Measurements from ENCODE around the gene BTBD2.

DNA sequence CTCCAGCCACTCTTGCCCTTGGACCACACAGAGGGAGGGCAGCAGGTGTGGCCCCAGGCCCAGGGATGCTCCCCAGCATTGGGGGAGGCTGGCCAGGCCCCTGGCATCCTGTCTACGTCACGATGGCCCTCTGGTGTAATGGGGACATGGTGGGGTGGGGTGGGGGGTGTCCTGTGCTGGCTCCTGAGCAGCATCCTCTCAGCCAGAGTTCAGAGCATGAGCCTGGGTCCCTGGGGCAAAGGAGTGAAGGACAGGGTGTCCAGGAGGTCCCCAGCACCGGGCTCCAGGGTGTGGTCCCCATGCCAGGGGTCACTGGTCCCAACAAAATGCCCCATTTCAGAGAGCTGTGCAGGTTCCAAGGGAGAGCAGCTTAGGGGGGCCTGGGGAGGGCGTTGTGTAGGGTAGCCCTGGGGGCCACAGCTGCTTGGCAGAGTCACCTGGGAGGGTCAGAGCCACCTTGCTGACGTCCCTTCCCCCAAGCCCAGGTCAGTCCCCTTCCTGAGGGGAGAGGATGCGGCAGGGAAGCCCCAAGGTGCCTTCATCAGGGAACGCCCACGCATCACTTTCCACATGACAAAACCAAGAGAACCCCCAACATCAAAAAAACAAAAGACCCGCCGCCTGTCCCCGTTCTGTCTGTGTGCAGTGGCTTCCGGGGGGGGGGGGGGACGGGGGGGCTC, 5.1 kb upstream of the UQCR11 start:
- PRO-cap, result no peak
- RAMPAGE, long total RNA, result start-site peak on the minus strand centred at position 361 of the sequence, 76 bp wide, 14 reads

- PRO-cap, result no peak
- RAMPAGE, long total RNA, result no peak
Measured at GRCh38 chr19:1645305-1646073, 6.9 kb downstream of the TCF3 start.

DNA sequence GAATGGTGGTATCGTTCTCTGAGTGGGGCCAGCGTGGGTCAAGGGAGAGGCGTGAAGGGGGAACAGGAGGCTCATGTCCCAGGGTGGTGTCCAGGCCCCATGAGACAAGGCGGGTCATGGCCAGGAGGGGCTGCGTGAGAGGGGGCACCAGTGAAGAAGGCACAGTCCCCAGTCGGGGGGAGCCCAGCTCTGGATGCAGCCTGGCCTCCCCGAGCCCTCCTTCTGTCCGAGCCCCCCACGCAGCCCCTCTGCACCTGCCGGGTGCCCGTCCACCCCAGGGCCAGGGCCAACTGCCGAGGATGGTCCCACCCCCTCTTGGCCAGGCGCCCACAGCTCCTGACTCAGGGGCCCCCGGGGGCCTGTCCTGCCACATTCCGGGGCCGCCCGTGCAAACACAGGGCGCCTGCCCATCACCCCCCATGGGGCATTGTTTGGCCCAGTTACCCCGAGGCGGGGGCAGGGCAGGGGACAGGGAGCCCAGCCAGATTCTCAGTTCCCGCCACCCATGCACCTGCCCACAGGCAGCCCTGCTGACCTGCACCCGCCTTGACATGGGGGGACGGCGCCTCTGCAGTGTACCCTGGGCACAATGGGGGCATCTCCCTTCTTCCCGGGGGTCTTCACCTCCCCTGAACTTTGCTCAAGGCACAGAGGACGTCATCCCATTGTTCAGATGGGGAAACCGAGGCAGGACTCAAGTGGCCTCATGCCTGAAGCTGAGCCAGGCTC, 5.3 kb upstream of the TCF3 start:
- PRO-cap, result no peak
- RAMPAGE, long total RNA, result no peak

- PRO-cap, result no peak
- RAMPAGE, long total RNA, result no peak
Measured at GRCh38 chr19:1826594-1826864, 14.5 kb upstream of the ATP8B3 start.

DNA sequence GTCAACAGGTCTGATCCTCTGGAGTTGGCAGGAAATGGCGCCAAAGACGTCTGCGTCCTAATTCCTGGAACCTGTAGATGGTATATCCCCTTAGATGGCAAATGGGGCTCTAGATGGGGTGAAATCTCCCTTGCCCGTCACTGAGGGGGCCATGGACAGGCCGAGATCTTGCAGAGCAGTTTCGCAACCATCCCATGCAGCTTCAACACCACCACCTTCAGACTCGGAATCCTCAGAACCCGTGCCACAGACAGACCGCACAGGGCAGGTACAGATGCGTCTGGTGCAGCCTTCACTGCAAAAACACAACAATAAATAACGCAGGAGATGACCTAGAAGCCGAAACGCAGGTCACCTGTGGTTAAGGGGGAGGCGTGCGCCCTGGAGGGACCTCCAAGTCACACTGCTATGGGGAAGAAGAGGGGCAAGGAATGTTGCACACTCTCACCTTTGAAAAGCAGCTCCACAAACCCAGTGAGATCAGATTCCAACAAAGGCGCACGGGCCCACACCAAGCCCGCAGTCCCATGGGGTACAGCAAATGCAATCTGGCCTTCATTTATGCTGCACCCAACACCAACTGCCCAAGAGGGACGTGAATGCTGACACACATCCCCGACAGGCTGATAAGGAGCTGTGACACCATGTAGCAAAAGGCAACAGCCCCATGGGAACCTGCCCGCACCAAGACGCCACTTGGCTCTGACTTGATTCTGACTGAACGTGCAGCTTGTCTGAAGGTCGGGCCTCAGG, 17.5 kb downstream of the REXO1 start:
- PRO-cap, result no peak
- RAMPAGE, long total RNA, result no peak

- PRO-cap, result no peak
- RAMPAGE, long total RNA, result start-site peak on the minus strand at chr19:1853501-1853619, 10 reads
Measured at GRCh38 chr19:1852924-1854018, 5.0 kb upstream of the REXO1 start.

DNA sequence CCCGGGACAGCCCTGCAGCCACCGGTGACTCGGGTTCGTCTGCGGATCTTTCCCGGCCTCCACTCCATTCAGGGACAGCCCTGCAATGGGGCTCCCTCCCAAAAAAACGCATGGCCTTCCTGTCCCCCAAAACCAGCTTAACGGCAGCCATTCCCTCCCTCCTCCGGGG, 2.9 kb downstream of the KLF16 start:
- PRO-cap, result no peak
- RAMPAGE, long total RNA, result no peak

GRCh38 chr19:1874793-1875241, 10.5 kb downstream of the ABHD17A start:
- PRO-cap, result no peak
- RAMPAGE, long total RNA, result no peak

GRCh38 chr19:1927671-1928176, 13.2 kb upstream of the CSNK1G2 start:
- PRO-cap, result no peak
- RAMPAGE, long total RNA, result no peak

GRCh38 chr19:2014862-2016025, at the start of gene BTBD2:
Gene BTBD2, minus strand, starts transcription at chr19:2015714.
- PRO-cap, result unidirectional peak, minus-strand start at chr19:2015706
- RAMPAGE, long total RNA, result no peak

DNA sequence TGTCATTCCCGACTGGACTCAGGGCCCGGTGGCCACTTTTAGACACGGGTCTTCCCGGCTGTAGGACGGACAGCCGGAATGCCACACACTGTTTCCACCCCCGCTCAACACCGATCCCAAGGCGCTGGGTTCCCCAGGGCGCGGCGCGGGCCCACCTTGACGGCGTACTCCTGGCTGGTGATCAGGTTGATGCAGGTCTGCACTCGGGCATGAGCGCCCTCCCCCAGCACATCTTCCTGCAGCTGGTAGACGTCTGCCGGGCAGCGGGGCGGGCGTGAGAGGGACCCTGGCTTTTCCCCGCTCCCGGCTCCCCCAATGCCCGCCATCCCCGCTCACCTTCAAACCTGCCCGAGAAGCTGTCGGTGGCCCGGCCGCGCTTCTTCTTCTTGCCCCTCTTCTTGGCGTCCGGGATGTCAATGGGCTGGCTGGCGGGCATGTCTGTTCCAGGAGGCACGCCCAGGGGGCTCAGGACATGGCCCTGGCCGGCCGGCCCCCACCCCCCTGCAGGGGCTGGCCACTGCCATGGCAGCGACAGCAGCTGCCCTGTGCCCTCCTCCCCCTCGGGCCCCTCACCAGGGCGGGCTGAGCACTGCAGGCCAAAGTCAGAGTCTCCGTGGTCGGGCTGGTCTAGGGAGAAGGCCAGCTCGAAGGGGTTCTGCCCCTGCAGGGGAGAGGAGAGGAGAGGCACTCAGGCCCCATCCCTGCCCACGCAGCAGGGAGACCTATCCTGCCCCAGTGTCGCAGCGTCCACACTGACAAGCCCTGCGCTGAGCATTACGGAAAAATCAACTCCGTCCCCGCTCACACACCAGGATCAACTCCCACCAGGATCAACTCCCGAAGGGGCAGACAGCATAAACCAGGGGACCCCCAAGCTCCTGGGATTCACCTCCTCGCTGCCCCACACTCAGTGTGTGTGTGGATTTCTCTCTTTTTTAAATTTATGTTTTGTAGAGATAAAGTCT, 4.7 kb downstream of the MKNK2 start:
- PRO-cap, result no peak
- RAMPAGE, long total RNA, result start-site peak on the minus strand centred at position 380 of the sequence, 14 bp wide, 20 reads; start-site peak on the minus strand centred at position 555 of the sequence, 124 bp wide, 88 reads

DNA sequence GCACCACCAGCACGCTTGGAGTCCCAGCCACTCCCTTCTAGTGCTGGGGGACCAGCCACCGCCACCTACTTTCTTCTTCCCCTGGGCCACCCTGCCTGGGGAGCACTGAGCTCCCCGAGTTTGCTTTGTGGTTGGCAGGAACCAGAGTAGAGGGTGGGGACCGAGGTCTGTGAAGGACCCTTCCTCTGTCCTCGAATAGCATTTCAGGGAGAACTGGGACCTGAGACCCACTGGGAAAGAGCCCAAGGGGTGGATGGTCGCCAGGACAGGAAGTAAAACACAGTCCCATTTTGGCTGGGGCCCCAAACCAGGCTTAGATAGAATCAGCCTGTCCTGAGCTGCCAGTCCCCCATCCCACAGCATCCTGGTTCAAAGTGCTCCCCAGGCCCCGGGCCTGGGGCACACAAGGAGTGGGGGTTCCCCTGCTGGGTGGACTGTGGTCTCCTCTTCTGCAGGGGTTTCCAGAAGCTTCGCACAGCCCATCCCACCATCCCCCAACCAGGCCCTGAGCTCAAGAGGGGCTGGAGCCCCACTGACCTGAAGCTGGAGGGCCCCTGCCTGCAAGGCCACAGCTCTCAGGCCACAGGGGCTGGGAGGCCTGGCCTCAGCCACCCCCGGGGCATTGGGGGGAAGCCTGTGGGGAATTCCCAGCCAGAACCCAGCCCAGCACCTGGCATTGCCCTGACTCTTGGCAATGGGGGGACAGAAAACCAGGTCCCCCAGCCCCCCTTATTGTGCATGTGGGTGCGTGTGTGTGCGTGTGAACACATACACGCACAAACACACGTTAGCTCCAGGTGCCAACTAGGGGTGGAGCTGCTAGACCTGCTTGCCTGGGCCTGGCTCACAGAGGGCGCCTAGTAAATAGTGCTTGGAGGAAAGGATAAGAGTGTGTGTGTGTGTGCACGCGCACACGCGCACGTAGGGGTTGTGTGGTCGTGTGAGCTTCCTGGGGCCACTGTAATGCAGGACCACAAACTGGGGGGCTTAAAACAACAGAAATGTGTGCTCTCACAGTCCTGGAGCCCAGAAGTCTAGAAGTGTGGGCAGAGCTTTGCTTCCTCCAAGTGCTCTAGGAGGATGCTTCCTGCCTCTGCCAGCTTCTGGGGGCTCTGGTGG, 1.0 kb upstream of the MKNK2 start:
- PRO-cap, result no peak
- RAMPAGE, long total RNA, result no peak

- PRO-cap, result bidirectional peak, plus-strand start at chr19:2061250, minus-strand start at chr19:2061134; bidirectional peak, plus-strand start at chr19:2061708, minus-strand start at chr19:2061475
- RAMPAGE, long total RNA, result no peak
Measured at GRCh38 chr19:2060523-2061597, 9.8 kb upstream of the MKNK2 start.

DNA sequence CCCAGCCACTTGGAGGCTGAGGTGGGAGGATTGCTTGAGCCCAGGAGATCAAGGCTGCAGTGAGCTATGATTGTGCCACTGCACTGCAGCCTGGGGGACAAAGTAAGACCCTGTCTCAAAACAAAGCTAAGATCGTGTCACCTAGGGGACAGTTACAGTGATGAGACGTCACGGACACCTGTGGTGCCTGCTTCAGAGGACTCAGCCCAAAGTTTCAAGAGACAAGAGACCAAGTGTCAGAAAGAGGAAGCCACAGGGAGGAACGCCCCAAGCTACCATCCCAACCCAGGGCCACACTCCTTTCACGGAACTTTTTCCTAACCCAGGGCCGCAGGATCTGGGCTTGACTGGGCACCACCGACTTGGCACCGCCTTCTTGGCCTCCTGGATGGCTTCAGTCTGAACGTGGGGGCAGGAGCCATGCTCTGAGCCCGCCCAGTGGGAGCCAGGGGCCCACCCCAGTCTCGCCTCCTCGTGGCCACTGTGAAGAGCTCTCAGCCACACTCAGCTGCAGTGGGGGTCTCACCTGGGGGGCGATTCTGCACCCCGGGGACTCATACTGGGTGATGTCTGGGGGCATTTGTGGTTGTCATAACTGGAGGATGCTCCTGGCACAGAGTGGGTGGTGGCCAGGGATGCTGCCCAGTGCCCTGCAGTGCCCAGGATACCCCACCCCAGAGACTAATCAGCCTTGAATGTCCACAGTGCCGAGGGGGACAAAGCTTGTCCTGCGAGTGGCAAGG, 8.4 kb downstream of the MOB3A start:
- PRO-cap, result no peak
- RAMPAGE, long total RNA, result no peak

DNA sequence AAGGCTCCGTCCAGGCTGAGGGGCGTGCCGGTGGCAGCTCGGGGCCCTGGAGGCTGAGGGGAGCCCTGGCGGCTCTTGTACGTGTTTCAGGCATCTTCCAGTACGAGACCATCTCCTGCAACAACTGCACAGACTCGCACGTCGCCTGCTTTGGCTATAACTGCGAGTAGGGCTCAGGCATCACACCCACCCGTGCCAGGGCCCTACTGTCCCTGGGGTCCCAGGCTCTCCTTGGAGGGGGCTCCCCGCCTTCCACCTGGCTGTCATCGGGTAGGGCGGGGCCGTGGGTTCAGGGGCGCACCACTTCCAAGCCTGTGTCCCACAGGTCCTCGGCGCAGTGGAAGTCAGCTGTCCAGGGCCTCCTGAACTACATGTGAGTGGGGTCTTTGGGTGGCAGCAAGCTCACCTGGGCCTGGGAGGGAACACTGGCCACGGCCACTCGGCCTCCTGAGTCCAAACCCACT, 1.3 kb downstream of the IZUMO4 start:
- PRO-cap, result no peak
- RAMPAGE, long total RNA, result no peak

DNA sequence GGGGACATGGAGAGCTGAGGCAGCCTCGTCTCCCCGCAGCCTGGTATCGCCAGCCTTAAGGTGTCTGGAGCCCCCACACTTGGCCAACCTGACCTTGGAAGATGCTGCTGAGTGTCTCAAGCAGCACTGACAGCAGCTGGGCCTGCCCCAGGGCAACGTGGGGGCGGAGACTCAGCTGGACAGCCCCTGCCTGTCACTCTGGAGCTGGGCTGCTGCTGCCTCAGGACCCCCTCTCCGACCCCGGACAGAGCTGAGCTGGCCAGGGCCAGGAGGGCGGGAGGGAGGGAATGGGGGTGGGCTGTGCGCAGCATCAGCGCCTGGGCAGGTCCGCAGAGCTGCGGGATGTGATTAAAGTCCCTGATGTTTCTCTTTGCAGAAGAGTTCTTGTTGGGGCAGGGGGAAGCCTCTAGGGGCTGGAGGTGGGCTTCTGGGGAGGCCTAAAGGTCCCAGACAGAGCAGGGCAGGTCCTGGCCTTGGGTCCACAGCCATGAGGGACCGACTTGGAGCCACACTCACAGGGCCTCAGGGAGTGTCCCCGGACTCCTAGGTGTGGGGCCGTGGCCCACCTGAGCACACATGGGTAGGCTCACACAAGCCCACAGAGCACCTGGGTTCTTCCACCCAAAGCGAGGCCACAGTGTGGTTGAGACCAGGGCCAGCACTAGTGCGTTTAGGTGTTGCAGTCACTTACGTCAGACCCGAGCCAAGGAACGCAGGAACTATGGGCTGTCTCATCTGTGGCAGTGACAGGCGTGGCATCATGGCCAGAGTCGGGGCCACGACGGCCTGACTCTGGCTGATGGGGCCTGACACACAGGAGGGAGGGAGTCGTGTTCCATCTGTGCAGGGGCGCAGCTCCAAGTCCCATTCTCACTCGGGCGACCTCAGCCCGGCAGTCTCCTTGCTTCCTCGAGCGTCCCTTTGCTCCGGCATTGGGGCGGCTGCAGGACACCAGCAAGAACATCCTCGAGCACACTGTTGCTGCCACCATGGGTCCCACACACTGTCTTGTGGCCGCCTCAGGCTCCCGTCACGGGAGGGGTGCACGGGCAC, 2.8 kb downstream of the IZUMO4 start:
- PRO-cap, result no peak
- RAMPAGE, long total RNA, result no peak

- PRO-cap, result no peak
- RAMPAGE, long total RNA, result no peak
Measured at GRCh38 chr19:2179745-2180255, 16.1 kb downstream of the DOT1L start.

DNA sequence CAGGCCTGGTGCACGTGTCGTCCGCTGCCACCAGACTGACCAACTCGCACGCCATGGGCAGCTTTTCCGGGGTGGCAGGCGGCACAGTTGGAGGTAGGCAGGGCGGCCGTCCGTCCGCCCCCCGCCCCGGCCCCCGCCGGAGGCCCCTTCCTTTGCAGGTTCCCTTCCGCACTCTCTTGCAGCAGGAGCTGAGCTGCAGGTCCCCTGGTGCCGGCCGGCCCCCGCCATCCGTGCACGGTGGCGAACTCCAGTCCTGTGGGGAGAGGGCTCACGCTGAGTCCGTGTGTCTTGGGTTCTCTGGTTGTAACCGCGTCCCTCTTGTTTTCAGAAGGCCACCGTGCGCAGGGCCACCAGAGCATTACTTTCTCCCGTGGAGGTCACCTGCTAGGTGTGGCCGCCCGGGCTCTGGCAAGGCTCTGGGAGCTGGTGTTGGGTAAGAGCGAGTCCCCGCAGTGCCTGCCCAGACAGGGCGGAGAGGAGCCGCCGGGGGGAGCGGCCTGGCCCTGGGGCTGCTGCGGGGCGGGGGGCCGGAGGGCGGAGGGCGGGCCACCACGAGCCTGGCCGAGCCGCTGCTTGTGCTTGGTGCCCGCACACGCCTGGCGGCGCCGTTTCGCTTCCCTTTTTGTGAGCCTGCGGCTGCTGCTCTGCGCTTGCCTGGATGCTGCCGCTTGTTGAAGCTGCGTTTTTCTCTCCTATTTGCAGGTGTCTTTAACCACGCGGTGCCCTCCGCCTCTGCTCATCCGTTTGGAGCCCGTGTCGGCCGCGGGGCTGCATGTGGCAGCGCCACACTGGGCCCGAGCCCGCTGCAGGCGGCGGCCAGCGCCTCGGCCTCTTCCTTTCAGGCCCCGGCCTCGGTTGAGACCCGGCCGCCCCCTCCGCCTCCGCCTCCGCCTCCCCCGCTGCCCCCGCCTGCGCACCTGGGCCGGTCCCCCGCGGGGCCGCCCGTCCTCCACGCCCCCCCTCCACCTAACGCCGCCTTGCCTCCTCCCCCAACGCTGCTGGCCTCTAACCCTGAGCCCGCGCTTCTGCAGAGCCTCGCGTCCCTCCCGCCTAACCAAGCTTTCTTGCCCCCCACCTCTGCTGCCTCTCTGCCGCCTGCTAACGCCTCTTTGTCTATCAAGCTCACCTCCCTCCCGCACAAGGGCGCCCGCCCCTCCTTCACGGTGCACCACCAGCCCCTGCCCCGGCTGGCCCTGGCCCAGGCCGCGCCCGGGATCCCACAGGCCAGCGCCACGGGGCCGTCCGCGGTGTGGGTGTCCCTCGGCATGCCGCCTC, 8.7 kb downstream of the PLEKHJ1 start:
- PRO-cap, result no peak
- RAMPAGE, long total RNA, result no peak

DNA sequence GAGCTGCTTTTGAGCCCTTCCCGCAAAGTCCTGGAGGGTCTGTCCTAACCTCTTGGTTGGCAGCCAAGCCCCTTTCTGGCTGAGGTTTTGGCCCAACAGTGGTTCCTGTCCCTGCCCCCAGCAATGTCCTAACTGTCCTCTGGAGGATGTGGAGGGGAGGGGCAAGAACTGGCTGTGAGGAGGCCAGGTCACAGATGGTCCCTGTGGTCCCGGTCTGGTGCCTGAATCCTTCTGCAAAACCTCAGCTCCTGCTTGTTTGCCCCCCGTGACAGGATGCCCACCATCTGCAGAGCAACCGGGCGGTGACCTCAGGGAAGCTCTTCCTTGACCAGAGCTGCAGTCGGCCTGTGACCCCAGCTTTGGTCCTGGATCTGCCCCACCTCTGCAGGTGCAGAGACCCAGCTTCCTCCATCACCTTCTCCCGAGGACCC, 5.9 kb upstream of the PEAK3 start:
- PRO-cap, result no peak
- RAMPAGE, long total RNA, result no peak

DNA sequence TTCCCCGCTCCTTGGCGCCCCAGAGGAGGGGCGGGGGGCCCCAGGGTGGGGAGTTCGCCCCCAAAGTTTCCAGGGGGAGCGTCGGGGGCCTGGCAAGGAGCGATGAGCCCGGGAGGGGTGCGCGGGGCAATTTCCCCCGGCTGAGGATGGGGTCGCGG, 252 bp downstream of the LINGO3 start:
- PRO-cap, result no peak
- RAMPAGE, long total RNA, result no peak